GM06990 (cell line): Measurements from ENCODE around the genes OR7G2, OR7G3, OR7D2 and RAVER1.

- RRBS: no CpG with 5 or more reads among the region's 12 CpGs
These were observed 4.7 kb upstream of the ZNF414 start for GRCh38 chr19:8518608-8519148.

- RRBS: 50% methylated on average over 23 of the region's 71 CpGs
These were observed 14.9 kb upstream of the MYO1F start for GRCh38 chr19:8591838-8592910.

DNA sequence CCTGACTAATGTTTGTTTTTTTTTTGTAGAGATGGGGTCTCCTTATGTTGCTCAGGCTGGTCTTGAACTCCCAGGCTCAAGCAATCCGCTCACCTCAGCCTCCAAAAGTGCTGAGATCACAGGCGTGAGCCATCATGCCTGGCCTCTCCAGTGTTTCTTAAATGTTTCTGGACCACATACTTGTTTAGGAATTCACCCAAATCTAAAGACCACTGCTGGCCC is 10.7 kb downstream of the NFILZ start:
- RRBS: no CpG with 5 or more reads among the region's 2 CpGs

DNA sequence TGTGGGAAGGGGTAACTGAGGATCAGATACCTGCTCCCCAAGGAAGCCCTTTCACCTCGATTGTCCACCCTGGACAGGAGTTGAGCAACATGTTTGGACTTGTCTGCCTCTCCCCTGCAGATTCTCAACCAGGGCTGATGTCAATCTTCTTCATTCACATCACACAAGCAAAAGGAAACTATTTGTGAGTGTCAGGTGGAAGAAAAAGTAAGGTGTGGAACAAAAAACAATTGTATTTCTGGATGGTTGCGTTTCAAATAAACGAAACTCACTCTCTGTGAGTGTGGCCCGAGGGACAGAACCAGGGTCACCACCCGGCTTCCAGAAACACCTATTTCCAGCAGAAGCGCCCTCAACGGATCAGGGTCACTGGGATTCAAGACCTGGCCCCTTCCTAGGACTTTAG is 47.1 kb upstream of the OR1M1 start:
- RRBS: no CpG with 5 or more reads among the region's 7 CpGs

DNA sequence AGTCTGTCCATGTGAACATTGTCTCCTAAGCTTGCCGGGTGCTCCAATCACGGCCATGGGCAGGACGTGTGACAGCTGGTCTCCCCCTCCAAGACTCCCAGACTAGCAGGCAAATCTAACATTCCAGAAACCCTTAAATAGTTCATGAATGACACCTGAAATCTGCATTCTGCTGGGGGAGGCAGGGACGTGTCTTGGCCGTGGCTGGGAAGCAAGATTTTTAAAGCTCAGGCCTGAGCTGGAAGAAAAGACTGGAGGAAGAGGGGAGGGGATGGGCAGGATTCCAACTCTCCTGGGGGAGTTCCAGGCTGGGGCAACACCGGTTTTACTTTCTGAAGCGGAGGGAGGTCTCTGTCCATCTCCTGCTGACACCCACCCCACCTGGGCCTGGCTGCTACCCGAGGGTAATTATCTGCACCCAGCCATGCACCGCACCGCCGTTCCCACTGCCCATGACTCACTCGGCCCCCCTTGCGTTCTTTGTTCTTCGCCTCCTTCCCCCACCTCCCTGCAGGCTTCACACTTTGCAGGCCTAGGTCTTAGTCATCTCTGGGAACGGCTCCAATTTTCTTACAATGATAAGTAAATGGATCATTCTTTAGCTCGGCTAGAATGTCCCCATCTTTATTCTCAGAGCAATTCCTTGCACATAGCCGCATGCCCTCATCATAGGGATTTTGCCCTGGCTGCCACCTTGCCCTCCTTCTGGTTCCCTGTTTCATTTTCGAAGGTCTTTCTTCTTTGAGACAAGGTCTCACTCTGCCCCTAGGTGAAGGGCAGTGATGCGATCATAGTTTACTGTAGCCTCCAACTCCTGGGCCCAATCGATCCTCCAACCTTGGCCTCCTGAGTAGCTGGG is 11.3 kb upstream of the OR1M1 start:
- RRBS: no CpG with 5 or more reads among the region's 20 CpGs

DNA sequence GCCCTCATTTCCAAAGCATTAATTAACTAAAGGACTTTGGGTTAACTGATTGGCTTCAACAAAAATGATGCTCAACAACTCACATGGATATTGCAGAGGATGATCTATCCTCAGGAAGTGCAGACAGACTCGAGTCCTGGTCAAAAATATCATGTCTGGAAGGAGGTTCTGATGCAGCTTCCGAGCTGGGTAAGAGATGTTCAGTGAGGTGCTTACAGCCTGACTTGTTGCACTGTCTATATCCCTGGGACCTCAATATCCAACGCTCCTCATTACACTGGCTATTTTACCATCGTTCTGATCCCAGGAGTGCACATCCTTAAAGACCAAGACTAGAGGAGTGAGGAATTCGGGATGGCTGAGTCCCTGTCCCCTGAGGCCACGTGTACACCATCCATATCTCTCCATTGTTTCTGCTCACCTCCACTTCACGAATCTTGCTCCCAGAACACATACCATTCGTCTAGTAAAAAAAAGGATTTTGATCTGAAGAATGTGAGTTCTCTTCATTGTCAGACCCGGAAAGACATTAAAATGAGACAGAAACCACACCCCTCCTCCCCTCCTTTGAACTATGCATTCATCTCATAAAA is at the start of gene OR7G2:
OR7G2 (minus strand) TSS at position 245 of the 593 bp plus-strand sequence.
- RRBS: no CpG with 5 or more reads among the region's 9 CpGs

DNA sequence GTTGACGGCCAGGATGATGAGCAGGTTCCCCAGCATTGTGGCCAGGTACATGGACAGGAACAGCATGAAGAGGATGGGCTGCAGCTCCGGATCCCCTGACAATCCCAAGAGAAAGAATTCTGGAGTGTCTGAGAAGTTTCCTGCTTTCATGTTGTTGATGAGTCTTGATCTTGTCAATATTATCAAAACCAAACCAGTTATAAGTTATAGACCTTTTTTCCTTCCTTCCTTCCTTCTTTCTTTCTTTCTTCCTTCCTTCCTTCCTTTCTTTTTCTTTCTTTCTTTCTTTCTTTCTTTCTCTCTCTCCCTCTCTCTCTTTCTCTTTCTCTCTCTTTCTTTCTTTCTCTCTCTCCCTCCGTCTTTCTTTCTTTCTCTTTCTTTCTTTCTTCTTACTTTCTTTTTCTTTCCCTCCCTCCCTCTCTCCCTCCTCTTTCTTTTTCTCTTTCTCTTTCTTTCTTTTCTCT is at the start of gene OR7G3:
OR7G3 (minus strand) TSS at position 150 of the 464 bp plus-strand sequence.
- RRBS: no CpG with 5 or more reads among the region's 3 CpGs

DNA sequence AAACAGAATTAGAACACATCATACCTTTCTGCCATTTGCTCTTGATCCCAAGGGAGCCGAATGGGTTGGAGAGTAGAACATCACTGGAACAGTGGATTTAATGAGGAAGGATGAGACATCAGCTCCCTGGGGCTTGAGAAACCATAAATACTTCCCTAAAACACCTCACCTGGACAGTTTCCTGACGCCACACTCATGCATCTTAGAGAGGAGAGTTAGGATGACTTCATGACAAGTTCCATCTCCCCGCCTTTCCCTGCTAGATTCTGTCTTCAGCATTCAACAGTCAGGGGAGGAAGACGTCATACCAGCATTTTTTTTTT is at the start of gene OR7D2:
OR7D2 (plus strand) TSS at position 188 of the 323 bp plus-strand sequence.
- RRBS: no CpG with 5 or more reads among the region's 4 CpGs

GRCh38 chr19:10000140-10000731 is 10.1 kb downstream of the COL5A3 start:
- RRBS: no CpG with 5 or more reads among the region's 16 CpGs

- RRBS: no CpG with 5 or more reads among the region's 13 CpGs
These were observed 2.9 kb downstream of the COL5A3 start for GRCh38 chr19:10007251-10007998.

DNA sequence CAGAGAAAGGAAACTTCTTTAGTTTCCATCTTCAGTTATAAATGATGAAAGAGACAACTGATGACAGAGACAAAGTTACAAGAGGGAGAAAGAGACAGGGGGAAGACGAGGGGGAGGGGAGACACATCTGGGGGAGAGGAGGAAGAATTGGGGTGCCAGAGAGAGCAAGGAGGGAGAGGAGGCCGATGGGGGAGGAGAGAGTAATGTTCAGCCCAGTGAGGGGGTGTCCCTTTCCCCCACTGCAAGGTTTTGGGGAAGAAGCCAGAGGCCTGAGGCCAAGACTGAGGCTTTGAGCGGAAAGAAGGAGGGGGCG is 699 bp upstream of the PPAN start:
- RRBS: no CpG with 5 or more reads among the region's 4 CpGs

GRCh38 chr19:10107590-10108238 is 1.6 kb downstream of the PPAN start:
- RRBS: no CpG with 5 or more reads among the region's 15 CpGs

- RRBS: no CpG with 5 or more reads among the region's 30 CpGs
These were observed 950 bp downstream of the P2RY11 start for GRCh38 chr19:10112111-10113174.

GRCh38 chr19:10115646-10116219 is 4.0 kb downstream of the EIF3G start:
- RRBS: no CpG with 5 or more reads among the region's 36 CpGs

DNA sequence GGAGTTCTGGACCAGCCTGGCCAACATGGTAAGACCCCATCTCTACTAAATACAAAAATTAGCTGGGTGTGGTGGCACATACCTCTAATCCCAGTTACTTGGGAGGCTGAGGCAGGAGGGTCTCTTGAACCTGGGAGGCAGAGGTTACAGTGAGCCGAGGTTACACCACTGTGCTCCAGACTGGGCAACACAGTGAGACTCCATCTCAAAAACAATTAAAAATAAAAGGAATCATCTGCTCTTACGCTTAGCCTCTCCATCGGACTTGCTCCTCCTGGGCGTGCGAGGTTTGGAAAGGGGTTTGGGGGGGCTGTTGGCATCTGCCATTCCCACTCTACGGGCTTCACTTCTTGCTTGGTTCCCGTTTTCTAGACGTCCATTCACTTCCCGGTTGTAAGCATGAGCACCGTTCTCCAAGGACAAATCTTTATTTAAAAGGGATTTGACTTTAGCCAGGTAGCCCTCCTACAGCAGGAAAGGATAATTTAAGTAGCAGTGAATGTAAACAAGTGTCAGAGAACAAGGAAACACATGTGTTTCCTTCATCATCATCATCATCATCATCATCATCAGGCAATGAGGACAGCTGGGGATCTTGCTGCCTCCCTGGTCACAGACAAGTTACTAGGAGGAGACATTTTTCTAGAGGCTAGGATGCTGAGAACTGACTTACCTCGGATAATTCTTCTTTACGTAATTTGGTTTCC is 14.5 kb downstream of the DNMT1 start:
- RRBS: no CpG with 5 or more reads among the region's 12 CpGs

DNA sequence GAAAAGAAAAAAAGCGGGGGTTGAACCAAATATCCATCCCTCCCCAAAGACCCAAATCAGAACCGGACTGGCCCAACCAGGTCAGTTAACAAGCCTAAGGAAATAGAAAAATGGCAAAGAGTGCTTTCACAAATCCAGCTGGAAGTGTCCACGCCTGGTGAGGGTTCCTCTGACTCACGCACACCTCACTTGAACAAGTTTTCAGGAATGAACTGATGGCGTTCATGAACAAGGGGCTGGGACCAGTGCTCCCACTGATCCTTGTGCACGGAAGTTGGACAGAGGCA is 1.1 kb downstream of the DNMT1 start:
- RRBS: no CpG with 5 or more reads among the region's 6 CpGs

DNA sequence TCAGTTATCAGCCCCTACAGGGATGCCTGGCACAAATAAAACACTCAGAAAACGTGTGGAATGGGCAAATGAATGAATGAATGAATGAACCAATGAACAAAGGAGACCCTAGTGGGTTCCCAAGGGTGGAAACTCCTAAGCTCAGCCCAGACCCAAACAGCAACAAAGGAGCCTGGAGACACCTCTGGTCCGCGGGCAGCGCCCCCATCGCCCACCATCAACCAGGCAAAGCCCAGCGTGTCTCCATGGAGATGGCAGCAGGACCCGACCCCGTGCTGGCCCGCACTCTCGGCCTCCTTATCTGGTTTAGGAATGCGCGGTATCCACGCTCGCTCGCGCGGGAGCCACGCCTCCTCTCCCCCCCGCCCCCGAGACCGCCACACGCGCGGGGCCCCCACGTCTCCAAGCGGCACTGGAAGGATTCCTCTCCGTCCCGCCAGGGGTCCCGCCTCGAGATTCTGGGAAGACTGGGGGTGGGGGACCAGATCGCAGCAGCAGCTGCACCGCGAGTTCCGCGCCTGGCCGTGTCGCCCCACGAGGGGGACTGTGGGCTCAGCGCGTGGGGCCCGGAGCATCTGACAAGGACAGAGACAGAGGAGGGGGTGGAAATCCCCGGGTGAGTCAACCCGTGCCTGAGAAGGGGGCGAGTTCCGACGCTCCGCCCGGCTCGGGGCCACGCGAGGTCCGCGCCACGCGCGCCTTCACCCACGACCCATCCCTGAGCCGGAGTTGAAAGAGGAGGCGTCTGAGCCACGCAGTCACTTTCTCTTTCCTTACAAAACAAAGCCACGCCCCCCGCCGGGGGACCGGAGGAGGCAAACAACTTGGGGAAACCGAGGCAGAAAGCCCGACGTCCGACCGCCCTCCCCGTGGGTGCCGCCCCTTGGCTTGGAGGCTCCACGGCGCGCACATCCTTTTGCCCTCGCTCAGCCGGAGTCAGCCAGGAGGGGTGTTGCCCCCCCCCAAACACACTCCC is 932 bp downstream of the S1PR2 start:
- RRBS: 3% methylated on average over 24 of the region's 76 CpGs

DNA sequence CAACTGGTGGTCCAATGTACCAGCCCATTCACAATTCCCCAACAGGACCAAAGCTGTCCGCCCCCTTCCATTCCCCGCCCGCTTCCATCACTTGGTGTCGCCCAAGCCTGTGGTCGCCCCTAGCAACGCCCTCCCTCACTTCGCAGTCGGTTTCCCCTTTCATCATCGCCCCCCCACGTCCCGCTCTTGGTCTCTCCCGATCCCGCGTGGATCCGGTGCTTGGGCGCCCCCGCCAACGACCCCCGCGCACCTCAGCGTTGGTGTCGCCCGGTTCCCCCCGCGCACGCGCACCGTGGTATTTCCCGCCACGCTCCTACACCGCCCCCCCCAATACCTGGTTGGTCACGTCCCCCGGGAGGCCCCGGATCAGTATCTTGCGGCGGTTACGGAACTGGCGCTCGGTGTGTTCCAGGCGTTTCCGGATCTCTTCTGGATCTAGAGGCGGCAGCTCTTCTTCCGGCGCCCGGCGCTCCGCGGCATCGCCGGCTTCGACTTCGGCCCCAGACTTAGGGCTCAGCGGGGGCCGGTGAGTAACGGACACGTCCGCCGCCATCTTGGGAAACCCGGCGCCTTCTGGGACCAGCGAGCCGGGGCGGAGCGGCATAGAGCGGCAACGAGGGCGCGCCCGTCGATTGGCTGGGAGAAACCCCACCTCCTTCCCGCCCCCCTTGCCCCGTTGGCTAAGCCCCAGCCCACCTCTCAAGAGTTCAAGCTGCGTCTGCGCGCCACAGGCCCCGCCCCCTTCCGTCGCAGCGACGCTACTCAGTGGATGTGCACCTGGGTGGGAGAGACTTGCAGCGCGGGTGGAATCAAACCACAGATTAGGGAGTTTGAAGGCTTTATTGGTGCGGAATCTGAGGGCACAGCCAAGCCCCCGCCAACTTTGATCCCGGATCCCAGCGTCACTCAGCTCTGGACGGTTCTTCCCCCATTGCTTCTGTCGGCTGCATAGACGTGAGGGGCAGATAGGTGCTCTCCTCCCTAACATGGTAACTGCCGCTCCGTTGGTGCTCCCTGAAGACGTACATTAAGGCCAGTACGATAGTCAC is at the start of gene RAVER1:
RAVER1 (minus strand) TSS at position 575 of the 1,049 bp plus-strand sequence.
- RRBS: 4% methylated on average over 33 of the region's 93 CpGs

- RRBS: 92% methylated on average over 9 of the region's 19 CpGs
These were observed 2.4 kb upstream of the RAVER1 start for GRCh38 chr19:10335710-10336179.

DNA sequence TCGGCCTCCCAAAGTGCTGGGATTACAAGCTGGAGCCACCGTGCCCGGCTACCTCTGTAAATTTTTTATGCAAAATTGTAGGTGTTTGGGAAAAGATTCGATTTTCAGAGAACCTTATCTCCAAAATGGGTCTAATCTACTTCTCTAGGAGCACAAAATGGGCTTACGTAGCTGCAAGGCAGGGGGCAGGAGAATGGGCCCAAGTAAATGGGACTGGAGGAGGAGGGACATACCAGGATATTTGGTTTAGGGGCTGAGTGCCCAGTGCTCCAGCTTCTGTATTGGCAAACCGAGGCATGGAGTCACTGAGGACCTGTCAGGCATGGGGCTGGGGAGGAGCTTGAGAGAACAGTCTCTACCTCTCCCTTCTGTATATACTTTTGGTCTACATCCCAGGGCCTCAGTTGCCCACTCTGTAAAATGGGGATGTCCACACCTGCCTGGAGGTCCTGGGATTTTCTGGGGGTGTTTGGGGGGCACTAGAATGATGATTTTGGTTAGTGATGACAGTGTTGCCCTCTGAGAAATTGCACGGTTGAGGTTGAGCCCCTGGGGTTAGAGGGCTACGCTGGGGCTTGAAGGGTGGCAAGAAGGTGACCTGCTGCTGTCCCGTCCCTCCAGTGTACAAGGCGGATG is 4.7 kb downstream of the ATG4D start:
- RRBS: no CpG with 5 or more reads among the region's 10 CpGs